Adrenal gland (tissue), 7 donors: Measurements from ENCODE around the gene ZNG1B.

DNA sequence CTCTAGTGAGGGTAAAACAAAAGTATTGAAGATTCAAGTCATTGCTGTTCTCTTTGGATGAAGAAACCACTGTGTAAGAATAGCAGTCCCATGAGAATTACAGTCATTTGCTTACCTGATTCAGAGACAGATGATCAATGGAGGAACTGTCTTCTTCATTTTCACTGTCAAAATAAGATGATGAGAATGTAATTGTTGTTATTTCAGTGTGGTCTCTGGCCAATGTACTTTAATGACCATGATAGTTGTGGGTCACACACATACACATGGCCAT lies 1.8 kb downstream of the IL1A start:
- PRO-cap, 3 experiments = no peak in any of the 3 experiments
- RAMPAGE, long total RNA, 4 experiments = no peak in any of the 4 experiments

DNA sequence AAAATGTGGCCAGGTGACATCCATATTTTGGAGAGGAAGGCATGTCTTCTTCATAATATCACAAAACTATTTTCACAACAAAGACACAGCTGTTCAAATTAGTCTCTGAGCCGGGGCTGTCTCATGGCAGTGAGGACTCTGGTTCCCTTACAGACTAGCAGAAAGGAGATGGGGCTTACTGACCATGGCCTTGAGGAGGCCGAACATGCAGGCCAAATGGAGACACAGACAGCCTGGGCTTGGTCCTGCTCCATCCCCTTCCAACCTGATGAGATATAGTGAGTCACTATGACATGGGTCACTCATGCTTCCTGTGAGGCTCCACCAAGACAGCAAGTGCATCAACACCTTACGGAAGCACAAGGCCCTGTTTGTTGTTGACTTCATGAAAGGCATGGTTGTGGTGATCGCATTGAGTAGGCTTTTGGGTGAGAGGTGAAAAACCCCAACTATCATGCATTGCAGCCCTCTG lies 9.8 kb downstream of the IL37 start:
- PRO-cap, 3 experiments = no peak in any of the 3 experiments
- RAMPAGE, long total RNA, 4 experiments = no peak in any of the 4 experiments
- RRBS = no CpG with 5 or more reads among the region's 4 CpGs

- PRO-cap, 3 experiments = no peak in any of the 3 experiments
- RAMPAGE, long total RNA, 4 experiments = no peak in any of the 4 experiments
- RRBS = no CpG with 5 or more reads among the region's 6 CpGs
These were observed 5.1 kb upstream of the IL1RN start for GRCh38 chr2:113122186-113122730.

DNA sequence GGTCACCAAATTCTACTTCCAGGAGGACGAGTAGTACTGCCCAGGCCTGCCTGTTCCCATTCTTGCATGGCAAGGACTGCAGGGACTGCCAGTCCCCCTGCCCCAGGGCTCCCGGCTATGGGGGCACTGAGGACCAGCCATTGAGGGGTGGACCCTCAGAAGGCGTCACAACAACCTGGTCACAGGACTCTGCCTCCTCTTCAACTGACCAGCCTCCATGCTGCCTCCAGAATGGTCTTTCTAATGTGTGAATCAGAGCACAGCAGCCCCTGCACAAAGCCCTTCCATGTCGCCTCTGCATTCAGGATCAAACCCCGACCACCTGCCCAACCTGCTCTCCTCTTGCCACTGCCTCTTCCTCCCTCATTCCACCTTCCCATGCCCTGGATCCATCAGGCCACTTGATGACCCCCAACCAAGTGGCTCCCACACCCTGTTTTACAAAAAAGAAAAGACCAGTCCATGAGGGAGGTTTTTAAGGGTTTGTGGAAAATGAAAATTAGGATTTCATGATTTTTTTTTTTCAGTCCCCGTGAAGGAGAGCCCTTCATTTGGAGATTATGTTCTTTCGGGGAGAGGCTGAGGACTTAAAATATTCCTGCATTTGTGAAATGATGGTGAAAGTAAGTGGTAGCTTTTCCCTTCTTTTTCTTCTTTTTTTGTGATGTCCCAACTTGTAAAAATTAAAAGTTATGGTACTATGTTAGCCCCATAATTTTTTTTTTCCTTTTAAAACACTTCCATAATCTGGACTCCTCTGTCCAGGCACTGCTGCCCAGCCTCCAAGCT lies 5.6 kb downstream of the IL1RN start:
- PRO-cap, 3 experiments = no peak in any of the 3 experiments
- RAMPAGE, long total RNA, 4 experiments = no peak in any of the 4 experiments
- RRBS = no CpG with 5 or more reads among the region's 7 CpGs

DNA sequence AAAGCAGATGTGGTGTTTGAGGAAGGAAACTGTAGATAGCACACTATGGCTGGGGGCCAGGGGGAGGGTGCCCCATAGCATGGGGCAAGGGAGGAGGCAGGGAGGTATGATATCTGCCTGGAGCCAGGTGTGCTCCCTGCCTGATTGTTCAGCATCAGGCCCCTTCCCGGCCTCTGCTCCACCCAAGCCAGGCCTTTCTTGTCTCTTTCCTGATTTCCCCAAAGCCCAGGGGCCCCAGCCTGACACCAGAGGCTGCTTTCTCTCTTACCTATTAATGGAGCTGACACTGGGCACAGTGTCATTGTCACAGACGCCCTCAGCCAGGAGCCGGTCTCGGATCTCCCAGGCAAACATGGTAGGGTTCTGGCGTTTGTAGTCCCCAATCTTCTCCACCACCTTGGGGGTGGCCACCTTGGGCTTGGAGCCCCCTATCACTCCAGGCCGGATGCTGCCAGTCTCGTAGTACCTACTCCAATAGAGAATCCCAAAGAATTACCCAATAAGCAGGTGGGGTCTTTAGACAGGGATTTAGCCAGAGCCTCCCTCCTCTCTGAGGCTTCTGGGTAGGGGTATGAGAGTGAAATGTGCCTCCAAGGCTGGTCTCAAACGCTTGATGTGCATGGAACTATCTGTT lies 34.4 kb downstream of the PAX8 start:
- PRO-cap, 3 experiments = no peak in any of the 3 experiments
- RAMPAGE, long total RNA, 4 experiments = no peak in any of the 4 experiments
- RRBS = no CpG with 5 or more reads among the region's 8 CpGs

- PRO-cap, 3 experiments = no peak in any of the 3 experiments
- RAMPAGE, long total RNA, 4 experiments = no peak in any of the 4 experiments
- RRBS = no CpG with 5 or more reads among the region's 10 CpGs
These were observed 14.2 kb downstream of the PAX8 start for GRCh38 chr2:113264155-113265378.

GRCh38 chr2:113272735-113273392 lies 5.9 kb downstream of the PAX8 start:
- PRO-cap, 3 experiments = no peak in any of the 3 experiments
- RAMPAGE, long total RNA, 4 experiments = no peak in any of the 4 experiments
- RRBS = 16% methylated on average over 1 of the region's 11 CpGs

DNA sequence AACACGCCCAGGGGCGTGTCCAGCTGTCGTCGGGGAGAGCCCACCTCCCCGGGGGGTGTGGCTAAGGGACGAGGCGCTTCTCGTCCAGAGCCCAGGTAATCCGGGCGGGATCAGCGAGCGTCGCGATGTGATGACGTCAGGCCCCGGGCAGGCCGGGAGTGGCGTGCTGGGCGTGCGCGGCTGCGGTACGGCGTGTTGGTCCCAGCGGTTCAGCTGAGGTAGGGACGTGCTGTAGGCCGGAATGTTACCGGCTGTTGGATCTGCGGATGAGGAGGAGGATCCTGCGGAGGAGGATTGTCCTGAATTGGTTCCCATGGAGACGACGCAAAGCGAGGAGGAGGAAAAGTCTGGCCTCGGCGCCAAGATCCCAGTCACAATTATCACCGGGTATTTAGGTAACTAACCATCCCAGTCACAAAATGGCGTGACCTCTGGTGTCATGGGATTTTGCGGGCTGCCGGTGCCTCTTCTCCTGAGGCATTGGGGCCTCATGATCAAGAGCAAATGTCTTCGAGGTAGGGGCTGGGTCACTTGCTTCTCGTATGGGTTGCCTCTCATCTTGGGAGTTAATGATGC lies at the start of gene ZNG1B:
TSS of gene ZNG1B (plus strand) at position 64 of the 576 bp plus-strand sequence.
- PRO-cap, 3 experiments = no peak in any of the 3 experiments
- RAMPAGE, long total RNA, 4 experiments = start-site peak on the plus strand in 3 of 4 experiments, centred at positions 181 to 205 of the sequence, 24 to 525 reads per replicate
- RRBS = no CpG with 5 or more reads among the region's 41 CpGs

DNA sequence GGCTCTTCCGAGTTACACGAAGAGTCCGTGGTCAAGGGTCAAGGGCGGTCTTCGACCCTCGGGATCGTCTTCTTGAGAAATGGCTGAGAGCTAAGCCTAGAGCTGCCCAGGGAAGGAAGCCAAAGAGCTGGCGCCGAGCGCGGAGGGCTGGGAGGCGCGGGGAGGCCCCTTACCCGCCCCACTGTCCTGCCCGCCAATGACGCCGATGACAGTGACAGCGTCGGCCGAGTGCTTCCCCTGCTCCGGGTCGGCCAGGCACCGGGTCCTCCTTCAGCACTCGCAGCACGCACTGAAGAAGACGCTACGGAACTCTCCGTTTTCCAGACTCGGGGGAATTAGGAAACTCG lies 4.4 kb downstream of the FOXD4L1 start:
- PRO-cap, 3 experiments = no peak in any of the 3 experiments
- RAMPAGE, long total RNA, 4 experiments = no peak in any of the 4 experiments
- RRBS = no CpG with 5 or more reads among the region's 30 CpGs

GRCh38 chr2:113877455-113877890 lies 12.4 kb upstream of the ACTR3 start:
- PRO-cap, 3 experiments = no peak in any of the 3 experiments
- RAMPAGE, long total RNA, 4 experiments = no peak in any of the 4 experiments
- RRBS = no CpG with 5 or more reads among the region's 6 CpGs

DNA sequence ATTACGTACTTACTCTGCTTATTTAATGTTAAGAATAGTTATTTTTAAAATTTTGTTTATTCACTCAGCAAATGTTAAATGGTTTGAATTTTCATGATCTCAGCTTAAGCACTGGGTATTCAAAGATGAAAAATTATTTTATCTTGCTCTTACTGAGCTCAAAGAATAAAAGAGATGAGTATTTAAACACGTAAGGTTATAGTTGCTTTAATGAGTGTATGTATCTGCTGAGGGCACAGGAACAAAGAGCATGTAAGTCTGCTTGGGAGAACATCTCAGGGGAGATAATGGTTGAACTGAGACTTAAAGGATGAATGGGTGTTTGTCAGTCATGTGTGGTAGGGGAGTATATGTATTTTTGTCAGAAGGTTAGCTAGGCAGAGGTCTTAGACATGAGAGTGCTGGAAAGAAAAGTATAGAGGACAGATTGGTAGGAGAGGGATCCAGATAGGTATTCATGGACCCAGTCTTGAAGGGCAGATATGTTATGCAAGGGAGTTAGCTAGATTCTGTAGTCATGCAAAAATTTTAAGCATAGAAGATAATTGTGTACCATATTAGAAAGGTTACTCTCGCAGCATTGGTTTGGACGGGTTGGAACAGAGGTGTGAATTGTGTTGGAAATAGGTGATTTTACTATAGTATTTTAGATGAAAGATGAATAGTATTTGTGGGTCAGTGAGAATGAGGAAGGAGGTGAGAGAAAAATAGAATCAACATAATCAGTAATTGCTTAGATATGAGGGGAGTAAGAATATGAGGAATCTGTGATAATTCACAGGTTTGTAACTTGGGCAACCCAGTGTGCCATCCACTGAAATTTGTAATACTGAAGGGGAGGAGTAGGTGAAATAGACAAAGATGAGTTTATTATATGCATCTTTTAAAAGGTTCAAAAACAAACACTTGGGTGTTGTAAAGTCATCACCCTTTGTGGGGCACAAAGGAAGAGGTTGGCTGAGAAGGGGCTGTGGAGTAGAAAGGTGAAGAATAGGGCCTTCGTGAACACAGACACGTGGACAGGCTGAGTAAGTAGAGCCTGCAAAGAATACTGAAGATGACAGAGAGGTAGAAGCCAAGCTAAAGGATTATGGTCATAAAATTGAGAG lies 53.4 kb downstream of the ACTR3 start:
- PRO-cap, 3 experiments = no peak in any of the 3 experiments
- RAMPAGE, long total RNA, 4 experiments = no peak in any of the 4 experiments
- RRBS = no CpG with 5 or more reads among the region's 6 CpGs

DNA sequence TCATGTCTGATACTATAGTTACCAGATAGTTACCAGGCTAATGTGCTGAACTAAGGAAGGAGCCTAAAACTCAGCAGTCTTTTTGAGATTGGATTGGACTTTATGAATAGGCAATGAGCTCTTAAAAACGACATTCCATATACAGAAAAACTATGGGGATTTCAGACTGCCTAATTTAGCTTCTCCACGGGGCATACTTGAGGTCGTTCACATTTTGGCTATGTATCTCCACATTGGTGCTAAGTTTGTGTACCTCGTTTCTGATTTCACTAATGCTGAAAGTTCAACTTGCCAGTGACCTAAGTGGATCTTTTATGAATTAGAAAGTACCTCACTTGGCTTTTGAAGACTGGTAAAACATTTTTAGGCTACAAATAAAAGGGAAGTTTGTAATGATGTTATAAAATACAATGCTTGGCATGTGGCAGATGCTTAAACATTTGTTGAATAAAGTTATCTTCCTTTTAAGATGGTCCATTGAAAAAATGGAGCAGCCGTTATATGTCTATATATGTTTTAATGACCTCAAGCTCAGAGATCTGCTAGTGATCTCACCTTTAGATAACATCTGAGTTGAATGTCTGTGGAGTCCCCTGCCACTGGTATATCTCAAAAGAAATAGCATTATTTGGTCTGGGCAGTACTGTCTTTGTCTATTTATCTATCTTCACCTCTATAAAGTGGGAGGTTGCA lies 73.5 kb downstream of the ACTR3 start:
- PRO-cap, 3 experiments = peak in 1 of 3 experiments; most common plus-strand start position 574 of the sequence (in 1)
- RAMPAGE, long total RNA, 4 experiments = no peak in any of the 4 experiments
- RRBS = no CpG with 5 or more reads among the region's 5 CpGs

GRCh38 chr2:117942798-117943419 lies 71.0 kb downstream of the CCDC93 start:
- PRO-cap, 3 experiments = peak in 1 of 3 experiments; most common plus-strand start chr2:117943068 (in 1)
- RAMPAGE, long total RNA, 4 experiments = no peak in any of the 4 experiments
- RRBS = no CpG with 5 or more reads among the region's 2 CpGs

DNA sequence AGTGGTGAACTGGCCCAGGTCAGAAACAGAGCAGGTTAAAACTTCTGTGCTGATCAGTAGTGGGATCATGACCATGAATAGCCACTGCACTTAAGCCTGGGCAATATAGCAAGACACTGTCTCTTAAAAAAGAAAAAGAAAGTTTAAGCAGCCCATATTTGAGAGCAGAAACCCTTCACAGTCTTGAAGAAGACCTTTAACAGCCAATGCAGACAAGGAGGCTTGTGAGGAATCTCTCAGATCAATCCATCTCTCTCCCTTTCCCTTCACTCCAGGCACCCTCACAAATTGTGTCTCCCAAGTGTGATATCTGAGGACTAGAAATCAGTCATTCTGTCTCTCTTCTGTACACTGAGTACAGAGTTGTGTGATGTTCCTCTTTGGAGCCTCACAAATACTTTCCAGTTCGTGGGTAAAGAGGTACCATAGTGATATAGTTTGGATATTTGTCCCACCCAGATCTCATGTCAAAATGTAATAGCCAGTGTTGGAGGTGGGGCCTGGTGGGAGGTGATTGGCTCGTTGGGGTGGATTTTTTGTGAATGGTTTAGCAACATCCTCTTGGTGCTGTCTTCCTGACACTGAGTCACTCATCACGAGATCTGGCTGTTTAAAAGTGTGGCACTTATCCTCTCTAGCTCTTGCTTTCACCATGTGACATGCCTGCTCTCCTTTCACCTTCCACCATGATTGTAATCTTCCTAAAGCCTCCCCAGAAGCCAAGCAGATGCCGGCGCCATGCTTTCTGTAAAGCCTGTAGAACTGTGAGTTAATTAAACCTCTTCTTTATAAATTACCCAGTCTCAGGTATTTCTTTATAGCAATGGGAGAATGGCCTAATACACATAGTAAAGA lies 2.9 kb upstream of the CCDC93 start:
- PRO-cap, 3 experiments = no peak in any of the 3 experiments
- RAMPAGE, long total RNA, 4 experiments = no peak in any of the 4 experiments
- RRBS = no CpG with 5 or more reads among the region's 5 CpGs

GRCh38 chr2:118089083-118089857 lies 999 bp downstream of the INSIG2 start:
- PRO-cap, 3 experiments = no peak in any of the 3 experiments
- RAMPAGE, long total RNA, 4 experiments = no peak in any of the 4 experiments
- RRBS = no CpG with 5 or more reads among the region's 12 CpGs

GRCh38 chr2:118309848-118310841 lies 221.9 kb downstream of the INSIG2 start:
- PRO-cap, 3 experiments = peak in 3 of 3 experiments; most common plus-strand start chr2:118310221 (in 2); most common minus-strand start chr2:118310204 (in 1)
- RAMPAGE, long total RNA, 4 experiments = no peak in any of the 4 experiments
- RRBS = 0% methylated on average over 2 of the region's 61 CpGs

- PRO-cap, 3 experiments = no peak in any of the 3 experiments
- RAMPAGE, long total RNA, 4 experiments = no peak in any of the 4 experiments
- RRBS = 56% methylated on average over 6 of the region's 20 CpGs
These were observed 222.7 kb downstream of the INSIG2 start for GRCh38 chr2:118310842-118311584.

GRCh38 chr2:118846071-118846288 lies 1.5 kb downstream of the EN1 start:
- PRO-cap, 3 experiments = no peak in any of the 3 experiments
- RAMPAGE, long total RNA, 4 experiments = no peak in any of the 4 experiments
- RRBS = 7% methylated on average over 8 of the region's 17 CpGs

DNA sequence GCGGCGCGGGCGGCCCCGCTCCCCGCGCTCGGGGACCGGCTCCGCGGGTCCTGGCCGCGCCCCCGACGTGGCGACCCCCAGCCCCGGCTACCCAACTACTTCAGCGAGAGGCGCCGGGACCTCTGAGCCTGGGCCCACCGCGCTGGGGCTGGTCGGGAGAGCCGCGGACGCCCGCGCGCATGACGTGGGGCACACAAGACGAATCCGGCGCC lies 267 bp downstream of the C1QL2 start:
- PRO-cap, 3 experiments = no peak in any of the 3 experiments
- RAMPAGE, long total RNA, 4 experiments = no peak in any of the 4 experiments
- RRBS = 4% methylated on average over 26 of the region's 33 CpGs

DNA sequence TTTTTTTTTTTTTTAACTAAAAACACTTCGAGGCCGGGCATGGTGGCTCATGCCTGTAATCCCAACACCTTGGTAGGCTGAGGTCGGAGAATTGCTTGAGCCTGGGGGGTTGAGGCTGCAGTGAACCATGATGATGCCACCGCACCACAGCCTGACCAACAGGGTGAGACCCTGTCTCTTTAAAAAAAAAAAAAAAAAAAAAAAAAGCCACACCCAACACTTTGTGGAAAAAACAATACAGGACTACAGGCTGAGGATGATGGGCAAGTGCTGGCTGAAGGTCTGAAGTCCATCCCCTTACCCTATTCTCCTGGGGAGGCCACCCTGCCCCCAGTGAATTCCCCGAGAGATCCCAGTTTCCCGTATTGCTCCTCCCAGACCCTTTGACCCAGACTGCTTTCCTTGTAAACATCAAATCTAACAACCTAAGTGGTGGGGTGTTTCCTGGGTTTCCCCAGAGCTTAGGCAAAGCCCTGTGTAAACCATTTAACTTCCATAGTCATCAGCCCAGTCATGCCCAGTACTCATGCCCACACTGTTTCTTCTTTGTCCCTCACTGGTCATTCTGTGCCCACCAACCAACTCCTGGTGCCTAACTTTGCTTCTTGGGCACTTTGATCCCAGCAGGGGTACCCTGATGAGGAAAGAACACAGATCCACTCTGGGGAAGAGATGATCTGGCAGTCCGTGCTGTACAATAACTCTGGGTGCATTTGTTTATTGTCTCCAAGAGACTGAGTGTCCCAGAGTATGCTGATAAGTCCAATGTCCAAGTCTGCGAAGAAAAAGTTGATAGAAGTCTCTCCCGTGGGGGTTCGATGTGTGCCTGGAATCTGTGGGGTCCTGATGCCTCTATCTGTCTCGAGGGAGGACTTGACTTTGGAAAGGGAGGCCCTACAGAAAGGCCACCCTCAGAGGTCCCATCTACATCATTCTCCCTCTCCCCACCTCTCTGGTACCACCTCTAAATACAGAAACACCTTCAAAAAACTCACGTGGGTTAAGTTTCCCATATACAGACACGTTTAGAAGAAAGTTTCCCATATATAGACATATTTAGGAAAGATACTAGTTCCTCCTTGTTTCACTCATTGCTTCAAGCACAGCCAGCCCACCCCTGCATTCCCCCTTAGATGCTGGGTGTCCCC lies 5.7 kb upstream of the TMEM37 start:
- PRO-cap, 3 experiments = peak in 1 of 3 experiments; most common plus-strand start position 253 of the sequence (in 1)
- RAMPAGE, long total RNA, 4 experiments = no peak in any of the 4 experiments
- RRBS = no CpG with 5 or more reads among the region's 13 CpGs